Heart (tissue), 3 donors: ENCODE data around the gene LCA5L.

GRCh38 chr21:39047906-39048414, 135.3 kb downstream of the PSMG1 start:
- RAMPAGE, long total RNA, 2 experiments: no peak in any of the 2 experiments

GRCh38 chr21:39083370-39084382, 99.6 kb downstream of the PSMG1 start:
- RAMPAGE, long total RNA, 2 experiments: no peak in any of the 2 experiments

DNA sequence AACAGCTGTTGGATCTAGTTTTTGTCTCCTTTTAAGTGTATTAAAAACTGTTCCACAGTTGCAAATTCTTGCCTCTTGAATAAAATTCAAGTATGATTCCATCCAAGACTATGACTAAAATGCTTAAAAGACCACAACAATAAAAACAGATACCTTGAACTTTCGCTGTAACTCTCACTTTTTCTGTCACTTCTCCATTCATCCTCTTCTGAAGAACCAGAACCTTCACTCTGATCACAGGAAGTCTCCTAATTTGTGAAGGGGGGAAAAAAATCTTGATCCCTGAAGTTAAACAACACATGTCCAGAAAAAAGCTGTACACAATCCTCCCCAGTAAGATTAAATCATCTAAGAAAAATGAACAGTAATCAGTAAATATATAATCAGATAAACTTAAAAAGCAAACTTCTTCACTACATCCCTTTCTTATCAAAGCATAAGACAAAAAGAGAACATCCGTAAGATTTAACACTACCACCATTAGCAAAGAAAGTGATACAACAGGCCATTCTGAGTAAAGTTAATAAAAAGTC, 55.1 kb upstream of the PSMG1 start:
- RAMPAGE, long total RNA, 2 experiments: no peak in any of the 2 experiments

GRCh38 chr21:39276988-39277635, 36.3 kb downstream of the BRWD1 start:
- RAMPAGE, long total RNA, 2 experiments: no peak in any of the 2 experiments

DNA sequence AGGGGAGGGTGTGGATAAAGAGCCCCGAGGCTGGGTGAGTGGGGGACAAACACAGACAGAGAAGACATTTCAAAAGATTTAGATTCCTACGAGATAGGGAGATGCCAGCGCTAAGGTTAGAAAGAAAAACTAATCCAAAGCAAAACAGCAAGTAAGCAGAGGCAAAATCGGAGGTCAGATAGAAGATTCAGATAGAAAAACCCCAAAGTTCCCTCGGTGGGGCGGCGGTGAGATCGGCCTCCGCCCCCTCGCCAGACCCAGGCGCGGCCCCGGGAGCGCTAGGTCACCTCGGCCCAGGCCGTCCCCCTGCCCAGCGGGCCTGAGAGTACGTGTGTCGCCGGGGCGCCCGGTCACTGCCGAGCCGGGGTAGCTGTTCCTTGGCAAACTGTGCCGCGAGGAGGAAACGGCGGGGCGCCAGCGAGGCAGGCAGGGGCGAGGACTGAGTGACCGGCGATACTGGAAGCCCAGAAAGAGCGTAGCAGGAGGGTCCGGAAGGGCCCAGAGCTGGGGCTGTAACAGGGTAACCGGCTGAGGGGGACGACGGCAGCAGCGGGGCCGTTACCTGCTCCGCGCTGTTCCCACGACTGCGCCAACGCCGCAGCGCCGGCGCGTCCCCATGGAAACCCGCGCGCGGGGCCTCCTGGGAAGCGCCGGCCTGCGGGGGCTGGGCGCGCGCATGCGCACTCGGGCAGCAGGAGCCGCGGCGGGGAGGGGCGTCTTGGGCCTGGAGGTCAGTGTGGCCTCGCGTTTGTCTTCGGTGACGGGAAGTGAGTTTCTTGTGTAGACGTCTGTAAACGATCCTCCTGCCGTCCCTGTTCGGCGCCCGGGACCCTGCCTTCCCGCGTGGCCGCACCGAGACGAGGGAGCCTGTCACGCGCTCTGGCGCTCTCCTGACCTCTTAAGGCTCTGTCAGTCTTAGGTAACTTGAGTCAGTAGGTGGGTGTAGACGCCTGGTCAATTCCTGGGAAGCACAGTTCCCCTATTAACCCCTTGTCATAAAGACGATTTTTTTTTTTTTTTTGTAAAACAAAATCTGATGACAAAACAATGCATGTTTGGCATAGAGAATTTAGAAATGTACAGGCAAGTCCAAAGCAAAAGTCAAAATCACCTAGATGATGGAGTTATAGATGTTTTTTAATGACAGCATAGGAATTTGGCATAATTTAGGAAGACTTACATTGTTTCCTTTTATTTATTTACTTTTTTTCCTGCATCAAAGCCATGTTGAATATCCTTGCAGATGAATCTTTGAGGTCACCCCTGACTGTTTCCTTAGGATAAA, at the start of gene LCA5L:
Gene LCA5L, minus strand, starts transcription at position 616 of the 1,285 bp plus-strand sequence.
- RAMPAGE, long total RNA, 2 experiments: start-site peak on the plus strand in 1 of 2 experiments, centred at position 716 of the sequence, 1,255 reads per replicate

- RAMPAGE, long total RNA, 2 experiments: no peak in any of the 2 experiments
These were observed 12.5 kb downstream of the B3GALT5 start for GRCh38 chr21:39625120-39625784.

DNA sequence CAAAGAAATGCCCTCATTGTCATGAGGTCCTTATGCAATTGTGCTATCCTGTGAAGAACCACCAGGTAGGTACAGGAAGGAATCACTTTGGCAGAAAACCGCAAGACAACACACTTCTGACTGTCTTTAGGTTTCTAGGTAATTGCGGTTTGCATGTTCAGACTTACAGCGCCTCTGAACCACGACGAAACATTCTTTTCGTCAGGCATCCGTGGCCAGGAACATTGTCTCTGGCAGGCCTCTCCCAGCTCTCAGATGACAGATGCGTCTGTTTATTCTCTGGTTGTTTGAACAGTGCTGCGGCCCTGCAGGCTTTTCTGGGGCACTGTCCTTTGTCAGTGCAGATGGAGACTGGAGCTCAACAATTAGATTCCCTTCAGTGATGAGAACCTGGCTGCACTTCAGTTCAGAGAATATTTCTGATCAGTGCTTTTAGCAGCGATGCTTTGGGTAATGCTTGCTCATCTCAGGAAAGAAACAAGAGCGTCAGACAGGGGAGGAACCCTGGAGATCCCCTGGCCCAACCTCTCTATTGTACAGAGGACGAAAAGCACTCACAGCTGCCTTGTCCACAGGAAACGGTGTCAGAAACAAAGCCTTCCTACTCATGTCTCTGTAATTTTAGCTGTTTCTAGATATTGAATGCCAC, 63.4 kb downstream of the B3GALT5 start:
- RAMPAGE, long total RNA, 2 experiments: no peak in any of the 2 experiments

- RAMPAGE, long total RNA, 2 experiments: no peak in any of the 2 experiments
These were observed 1.9 kb downstream of the PCP4 start for GRCh38 chr21:39869029-39869679.

DNA sequence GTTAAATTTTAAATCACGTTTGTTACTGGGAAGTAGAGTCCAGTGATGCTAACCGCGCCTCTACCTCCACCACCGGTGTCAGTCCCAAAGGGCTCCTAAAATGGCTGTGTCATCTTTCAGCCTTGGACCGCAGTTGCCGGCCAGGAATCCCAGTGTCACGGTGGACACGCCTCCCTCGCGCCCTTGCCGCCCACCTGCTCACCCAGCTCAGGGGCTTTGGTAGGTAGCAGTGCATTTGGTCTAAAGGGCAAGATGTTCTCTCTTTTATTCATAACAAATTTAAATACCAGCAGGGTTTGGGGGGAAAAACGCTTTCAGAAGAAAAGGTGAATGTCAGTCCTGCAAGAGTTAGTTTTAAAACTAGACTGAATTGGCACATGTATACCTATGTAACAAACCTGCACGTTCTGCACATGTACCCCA, 1.1 kb downstream of the MX1 start:
- RAMPAGE, long total RNA, 2 experiments: no peak in any of the 2 experiments

GRCh38 chr21:41440827-41441058, 14.7 kb downstream of the MX1 start:
- RAMPAGE, long total RNA, 2 experiments: no peak in any of the 2 experiments

- RAMPAGE, long total RNA, 2 experiments: no peak in any of the 2 experiments
These were observed 18.6 kb downstream of the TMPRSS2 start for GRCh38 chr21:41489330-41489728.

GRCh38 chr21:41504821-41505310, 3.1 kb downstream of the TMPRSS2 start:
- RAMPAGE, long total RNA, 2 experiments: no peak in any of the 2 experiments

GRCh38 chr21:41510398-41511170, 2.6 kb upstream of the TMPRSS2 start:
- RAMPAGE, long total RNA, 2 experiments: no peak in any of the 2 experiments

DNA sequence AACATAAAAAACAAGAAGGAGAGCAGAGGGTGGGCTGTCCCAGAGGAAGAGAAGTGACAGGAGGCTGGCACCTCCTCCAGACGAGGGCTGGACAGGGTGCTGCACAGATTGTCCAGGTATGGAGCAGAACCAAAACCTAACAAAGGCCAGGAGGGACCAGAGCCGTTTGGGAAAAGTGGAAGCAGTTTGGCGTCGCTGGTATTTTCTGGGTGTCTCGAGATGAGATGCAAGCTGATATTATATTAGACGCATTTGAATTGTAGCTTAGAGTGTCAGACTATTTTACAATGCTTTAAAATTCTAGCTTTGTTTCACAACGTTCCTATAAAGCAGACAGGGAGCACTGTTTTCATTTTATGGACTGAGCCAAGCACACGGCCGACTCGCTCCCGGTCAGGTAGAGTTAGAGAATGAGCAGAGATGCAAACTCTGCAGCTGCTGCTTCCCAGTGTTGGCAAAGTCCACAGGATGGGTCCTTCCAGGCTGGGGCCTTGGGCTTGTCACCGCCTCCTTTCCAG, 60.7 kb upstream of the TMPRSS2 start:
- RAMPAGE, long total RNA, 2 experiments: no peak in any of the 2 experiments

DNA sequence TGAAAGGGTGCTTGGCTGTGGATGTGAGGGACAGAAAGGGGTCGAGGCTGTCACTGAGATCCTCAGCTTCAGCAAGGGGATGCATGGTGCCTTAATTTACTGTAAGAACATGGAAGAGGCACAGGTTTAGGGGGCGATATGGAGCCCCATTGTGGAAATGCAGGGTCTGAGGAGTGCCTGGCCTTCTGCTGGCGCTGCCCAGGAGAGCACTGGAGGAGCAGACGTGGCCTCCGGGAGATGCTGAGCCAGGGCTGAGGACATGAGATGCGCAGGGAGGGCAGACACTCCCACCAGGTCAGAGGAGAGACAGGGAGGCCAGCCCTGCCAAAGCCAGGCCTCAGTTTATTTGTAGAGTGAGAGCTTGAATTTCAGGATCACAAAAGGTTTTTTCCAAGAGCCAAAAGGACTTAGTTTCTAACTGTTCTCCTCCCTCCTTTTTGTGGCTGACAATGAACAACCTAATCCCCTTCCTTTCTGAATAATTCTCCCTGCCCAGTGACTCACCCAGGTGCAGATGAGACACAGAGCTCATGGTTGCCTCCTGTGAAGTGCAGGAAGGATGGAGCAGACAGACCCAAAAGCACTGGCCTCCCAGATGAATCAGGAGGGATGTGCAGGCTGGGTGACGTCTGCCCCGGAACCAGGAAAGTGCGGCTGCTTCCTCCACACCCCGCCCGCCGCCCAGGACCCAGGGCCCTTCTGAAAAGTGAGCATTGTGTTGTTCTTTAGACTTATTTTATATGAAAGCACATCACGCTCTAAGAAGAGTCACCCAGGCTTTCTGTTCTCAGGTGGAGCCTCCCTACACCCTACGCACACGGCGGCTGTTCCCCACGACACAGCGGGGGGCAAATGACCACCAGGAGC, 73.0 kb upstream of the TMPRSS2 start:
- RAMPAGE, long total RNA, 2 experiments: no peak in any of the 2 experiments

GRCh38 chr21:41607142-41607449, 99.1 kb upstream of the TMPRSS2 start:
- RAMPAGE, long total RNA, 2 experiments: no peak in any of the 2 experiments

GRCh38 chr21:41616067-41616648, 108.2 kb upstream of the TMPRSS2 start:
- RAMPAGE, long total RNA, 2 experiments: no peak in any of the 2 experiments

GRCh38 chr21:41633983-41634938, 126.3 kb upstream of the TMPRSS2 start:
- RAMPAGE, long total RNA, 2 experiments: no peak in any of the 2 experiments

GRCh38 chr21:41763305-41764076, 3.4 kb downstream of the RIPK4 start:
- RAMPAGE, long total RNA, 2 experiments: no peak in any of the 2 experiments

DNA sequence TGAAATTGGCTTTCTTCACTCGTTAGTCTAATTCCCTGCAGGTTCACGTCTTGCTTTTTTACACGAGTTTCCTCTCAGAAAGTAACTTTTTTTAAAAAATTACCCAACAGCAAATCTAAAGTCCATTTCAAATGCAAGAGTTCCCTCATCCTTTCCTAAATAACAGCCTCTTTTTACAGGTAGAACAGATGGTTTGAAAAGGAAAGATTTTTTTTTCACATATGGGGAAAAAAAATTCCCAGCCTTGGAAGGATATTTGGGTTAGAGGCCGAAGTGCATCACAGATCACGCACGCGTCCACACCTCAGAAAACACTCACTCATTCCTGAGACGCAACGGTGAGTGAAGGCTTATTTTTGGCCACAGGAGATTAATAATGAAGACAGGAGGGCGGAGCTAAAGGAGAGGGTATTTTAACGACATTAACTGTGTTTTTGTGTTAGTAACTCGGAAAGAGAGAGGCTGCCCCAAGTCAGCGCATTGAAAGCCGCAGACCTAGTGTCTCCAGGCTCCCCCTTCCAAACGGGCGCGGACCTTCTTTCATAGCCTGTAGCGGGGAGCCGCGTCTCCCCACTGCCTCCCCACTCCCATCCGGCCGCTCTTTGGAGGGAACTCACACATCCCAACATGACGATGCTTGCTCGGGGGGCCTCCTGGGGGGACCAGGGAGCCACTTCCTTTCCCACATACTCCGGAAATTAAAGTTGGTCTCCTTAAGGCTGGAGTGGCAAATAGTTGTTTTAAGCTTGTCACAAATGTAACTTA, 1.0 kb upstream of the RIPK4 start:
- RAMPAGE, long total RNA, 2 experiments: no peak in any of the 2 experiments